Airway epithelial cell (primary cell): ENCODE results near the genes GNLY and PLGLB1.

- RAMPAGE, long total RNA: no peak
These were observed 9.0 kb downstream of the GGCX start for GRCh38 chr2:85552145-85552923.

- RAMPAGE, long total RNA: no peak
These were observed at the start of gene GNLY for GRCh38 chr2:85693947-85694684. GNLY (plus strand) TSS chr2:85694358.

GRCh38 chr2:85705513-85706091 lies 11.4 kb downstream of the GNLY start:
- RAMPAGE, long total RNA: no peak

GRCh38 chr2:85788032-85788365 lies 34.2 kb downstream of the ATOH8 start:
- RAMPAGE, long total RNA: no peak

- RAMPAGE, long total RNA: no peak
These were observed 39.3 kb downstream of the ATOH8 start for GRCh38 chr2:85793116-85793474.

- RAMPAGE, long total RNA: no peak
These were observed 16.4 kb upstream of the ST3GAL5 start for GRCh38 chr2:85904809-85905884.

- RAMPAGE, long total RNA: no peak
These were observed 19.1 kb upstream of the ST3GAL5 start for GRCh38 chr2:85907781-85908430.

DNA sequence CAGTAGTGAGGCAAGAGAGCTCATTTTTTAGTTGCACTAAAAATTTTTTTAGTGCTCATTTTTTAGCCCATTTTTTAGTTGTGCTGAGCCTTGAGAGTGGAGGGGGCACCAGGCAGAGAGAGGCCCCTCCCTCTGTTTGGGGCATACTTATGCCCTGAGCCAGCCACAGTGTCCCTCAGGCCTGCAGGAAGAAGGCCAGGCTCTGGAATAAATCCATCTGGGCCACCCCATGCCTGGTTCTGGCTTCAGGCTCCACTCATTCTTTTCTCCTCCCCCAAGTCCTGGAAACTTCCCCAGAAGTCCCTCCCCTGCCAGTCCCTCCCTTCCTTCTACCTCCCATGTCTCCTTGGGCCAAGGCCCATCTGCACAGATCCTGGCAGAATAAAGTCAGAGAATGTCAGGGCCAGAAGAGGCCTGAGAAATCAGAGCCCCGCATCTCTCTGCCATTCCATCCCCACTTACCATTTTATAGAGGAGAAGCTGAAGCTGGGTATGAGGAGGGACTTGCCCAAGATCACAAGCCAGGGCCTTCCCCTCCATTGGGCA lies 108.3 kb upstream of the ST3GAL5 start:
- RAMPAGE, long total RNA: no peak

DNA sequence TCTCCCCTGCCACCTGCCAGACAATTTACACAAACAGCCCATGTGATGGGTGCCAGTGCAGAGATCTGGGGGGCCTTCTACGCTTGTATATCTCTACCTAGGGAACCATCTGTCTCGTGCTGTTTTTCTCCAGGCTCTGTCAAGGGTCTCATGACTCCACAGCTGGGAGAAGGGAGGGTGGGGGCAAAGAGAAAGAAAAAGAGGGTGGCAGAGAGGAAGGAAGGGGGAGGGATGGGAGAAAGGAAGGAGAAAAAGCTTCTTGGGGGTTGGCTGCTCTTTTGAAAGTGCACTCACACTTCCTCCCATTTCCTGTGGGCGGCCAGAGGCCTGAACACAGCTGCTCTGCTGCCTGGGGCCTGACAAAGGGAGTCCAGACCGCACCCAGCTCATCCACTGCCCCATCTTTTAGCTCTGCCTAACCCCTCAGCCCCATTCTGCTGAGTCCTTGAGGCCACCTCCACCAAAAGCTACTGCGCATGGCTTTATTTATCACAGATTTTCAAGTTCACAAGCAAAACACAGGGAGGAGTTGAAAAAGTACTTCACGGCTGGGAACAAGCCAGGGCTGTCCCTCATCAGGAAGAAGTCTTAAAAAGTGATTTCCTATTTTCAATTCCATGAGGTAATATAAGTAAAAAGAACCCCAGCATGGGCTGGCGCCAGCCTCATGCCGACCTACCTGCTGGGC lies 69.2 kb downstream of the POLR1A start:
- RAMPAGE, long total RNA: no peak

GRCh38 chr2:86440378-86441272 lies 546 bp upstream of the KDM3A start:
- RAMPAGE, long total RNA: no peak

GRCh38 chr2:86442603-86443139 lies 1.5 kb downstream of the KDM3A start:
- RAMPAGE, long total RNA: no peak

DNA sequence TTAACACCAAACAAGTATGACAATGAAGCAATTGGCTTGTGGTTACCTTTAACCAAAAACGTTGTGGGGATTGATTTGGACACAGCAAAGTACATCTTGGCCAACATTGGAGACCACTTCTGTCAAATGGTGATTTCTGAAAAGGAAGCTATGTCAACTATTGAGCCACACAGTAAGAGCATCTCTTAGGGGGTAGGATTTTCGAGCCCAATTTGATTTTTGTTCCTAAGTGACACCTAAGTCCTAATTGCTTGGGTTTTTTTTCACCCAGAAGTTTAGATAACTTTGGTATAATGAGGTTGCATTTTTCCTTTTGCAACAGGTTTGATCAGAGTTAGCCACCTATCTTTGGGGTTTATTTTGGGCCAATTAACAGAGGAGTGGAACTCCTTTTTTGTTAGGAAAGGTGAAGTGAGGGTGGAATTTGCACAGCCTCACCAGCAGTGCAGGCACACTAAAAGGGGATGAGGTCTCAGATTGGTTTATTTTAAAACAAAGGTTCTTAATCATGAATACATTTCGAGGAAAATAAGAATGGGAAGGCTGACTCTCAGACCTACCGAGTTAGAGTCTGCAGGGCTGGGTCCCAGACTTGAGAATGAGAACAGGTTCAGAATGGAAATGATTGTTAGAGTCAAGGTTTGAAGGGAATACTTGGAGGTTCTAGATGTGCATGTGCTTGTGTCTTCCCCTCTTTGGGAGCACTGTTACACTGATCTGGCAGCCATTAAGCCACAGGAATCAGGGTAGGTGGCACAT lies 33.8 kb downstream of the KDM3A start:
- RAMPAGE, long total RNA: no peak

DNA sequence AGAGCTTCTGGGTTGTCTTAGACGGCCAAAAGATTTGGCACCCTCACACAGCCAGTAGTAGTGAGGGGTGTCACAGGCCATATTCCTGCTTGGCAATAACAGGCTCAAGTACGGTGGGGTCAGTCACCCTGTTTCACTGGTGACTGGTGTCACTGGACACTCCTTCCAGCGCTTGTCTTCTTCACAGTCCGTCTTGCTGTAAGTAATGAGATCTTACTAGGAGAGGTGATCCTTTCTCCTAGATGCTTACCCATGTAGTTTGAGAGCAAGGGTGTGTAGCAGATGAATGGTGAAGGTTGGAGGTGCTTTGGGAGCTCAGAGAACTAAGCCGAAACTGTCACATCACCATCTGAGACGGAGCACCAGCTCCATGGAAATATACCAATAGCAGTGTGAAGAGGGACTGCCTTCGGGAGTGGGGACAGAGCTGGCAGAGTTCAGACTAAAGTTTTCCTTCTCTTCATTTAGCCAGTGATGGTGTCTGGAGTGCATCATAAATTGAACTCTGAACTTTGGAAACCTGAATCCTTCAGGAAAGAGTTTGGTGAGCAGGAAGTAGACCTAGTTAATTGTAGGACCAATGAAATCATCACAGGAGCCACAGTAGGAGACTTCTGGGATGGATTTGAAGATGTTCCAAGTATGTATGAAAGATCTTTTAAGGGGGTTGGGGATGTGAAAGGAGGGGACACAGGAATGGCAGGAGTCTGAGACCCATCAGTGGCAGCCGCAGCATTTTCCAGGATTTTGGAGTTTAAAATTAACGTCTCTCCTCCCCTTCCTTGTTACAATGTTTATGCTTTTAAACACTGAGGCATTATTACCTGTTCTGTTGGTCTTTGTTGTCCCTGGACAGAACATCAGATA lies 42.6 kb downstream of the KDM3A start:
- RAMPAGE, long total RNA: no peak

GRCh38 chr2:86783638-86784397 lies 6.9 kb downstream of the CD8A start:
- RAMPAGE, long total RNA: no peak

GRCh38 chr2:86788695-86789258 lies 1.9 kb downstream of the CD8A start:
- RAMPAGE, long total RNA: no peak

- RAMPAGE, long total RNA: no peak
These were observed 31.1 kb upstream of the CD8A start for GRCh38 chr2:86821920-86822144.

- RAMPAGE, long total RNA: no peak
These were observed at the start of gene PLGLB1 for GRCh38 chr2:87021806-87022236. PLGLB1 (minus strand) TSS chr2:87021844.

DNA sequence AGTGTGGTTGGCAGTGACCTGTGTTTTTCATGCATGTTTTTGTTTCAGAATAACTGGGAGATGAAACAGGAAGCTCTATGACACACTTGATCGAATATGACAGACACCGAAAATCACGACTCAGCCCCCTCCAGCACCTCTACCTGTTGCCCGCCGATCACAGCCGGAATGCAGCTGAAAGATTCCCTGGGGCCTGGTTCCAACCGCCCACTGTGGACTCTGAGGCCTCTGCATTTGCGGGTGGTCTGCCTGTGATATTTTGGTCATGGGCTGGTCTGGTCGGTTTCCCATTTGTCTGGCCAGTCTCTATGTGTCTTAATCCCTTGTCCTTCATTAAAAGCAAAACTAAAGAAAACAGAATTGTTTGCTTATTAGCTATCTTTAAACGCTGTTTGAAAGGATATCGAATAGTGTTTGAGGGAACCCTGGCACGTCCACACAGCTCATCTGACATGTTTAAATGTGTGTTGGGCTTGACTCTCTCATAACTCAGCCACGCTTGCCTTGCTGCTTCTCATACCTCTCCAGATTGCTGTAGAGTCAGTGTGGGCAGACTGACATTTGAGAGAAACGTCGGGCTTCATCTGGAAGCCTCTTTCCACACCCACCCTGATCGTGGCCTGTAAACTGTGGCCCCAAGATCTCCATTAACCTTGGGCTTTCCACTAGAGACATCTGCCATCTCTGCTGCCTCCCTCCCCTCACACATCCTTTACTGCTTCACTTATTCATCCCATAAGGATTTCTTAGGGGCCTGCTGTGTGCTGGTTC lies 226.5 kb upstream of the PLGLB2 start:
- RAMPAGE, long total RNA: no peak

- RAMPAGE, long total RNA: no peak
These were observed 1.1 kb upstream of the SMYD1 start for GRCh38 chr2:88066572-88066897.

GRCh38 chr2:88125163-88125994 lies 2.5 kb downstream of the FABP1 start:
- RAMPAGE, long total RNA: no peak